BJ (cell line): ENCODE data around the gene ELMOD1.

GRCh38 chr11:102216815-102217186 is 100.5 kb upstream of the BIRC3 start:
- CAGE, long polyA plus RNA, result no peak
- RRBS, result no CpG with 5 or more reads among the region's 1 CpG

DNA sequence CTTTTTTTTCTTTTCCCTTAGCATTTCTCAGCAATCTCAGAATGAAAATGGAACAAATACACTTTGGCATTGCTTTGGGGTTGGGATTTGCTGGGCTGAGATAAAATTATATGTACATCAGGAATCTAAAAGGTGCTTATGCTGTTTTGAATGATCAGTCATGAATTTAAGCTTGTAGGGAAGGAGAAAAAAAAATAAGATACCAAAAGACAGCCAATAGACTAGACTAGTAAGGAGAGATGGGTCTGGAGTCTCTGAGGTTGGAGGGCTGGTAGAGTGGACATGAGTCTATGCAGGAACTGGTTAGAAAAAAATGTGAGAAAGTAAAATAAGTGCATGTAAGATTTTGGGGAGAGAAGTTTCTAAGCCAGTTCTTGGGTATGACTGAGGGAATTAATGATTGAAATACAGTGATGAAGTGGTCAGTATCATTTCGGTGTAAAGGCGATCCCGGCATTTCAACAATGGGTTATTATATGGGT is 96.8 kb upstream of the BIRC3 start:
- CAGE, long polyA plus RNA, result no peak
- RRBS, result no CpG with 5 or more reads among the region's 3 CpGs

GRCh38 chr11:102226591-102227309 is 90.5 kb upstream of the BIRC3 start:
- CAGE, long polyA plus RNA, result no peak
- RRBS, result no CpG with 5 or more reads among the region's 8 CpGs

DNA sequence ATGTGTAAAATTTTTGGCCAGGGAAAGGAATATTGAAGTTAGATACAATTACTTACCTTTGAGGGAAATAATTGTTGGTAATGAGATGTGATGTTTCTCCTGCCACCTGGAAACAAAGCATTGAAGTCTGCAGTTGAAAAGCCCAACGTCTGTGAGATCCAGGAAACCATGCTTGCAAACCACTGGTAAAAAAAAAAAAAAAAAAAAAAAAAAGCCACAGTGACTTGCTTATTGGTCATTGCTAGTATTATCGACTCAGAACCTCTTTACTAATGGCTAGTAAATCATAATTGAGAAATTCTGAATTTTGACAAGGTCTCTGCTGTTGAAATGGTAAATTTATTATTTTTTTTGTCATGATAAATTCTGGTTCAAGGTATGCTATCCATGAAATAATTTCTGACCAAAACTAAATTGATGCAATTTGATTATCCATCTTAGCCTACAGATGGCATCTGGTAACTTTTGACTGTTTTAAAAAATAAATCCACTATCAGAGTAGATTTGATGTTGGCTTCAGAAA is 5.4 kb downstream of the BIRC3 start:
- CAGE, long polyA plus RNA, result no peak
- RRBS, result no CpG with 5 or more reads among the region's 2 CpGs

GRCh38 chr11:102421306-102421613 is 31.3 kb downstream of the TMEM123 start:
- CAGE, long polyA plus RNA, result no peak
- RRBS, result no CpG with 5 or more reads among the region's 2 CpGs

- CAGE, long polyA plus RNA, result no peak
- RRBS, result no CpG with 5 or more reads among the region's 4 CpGs
These were observed 5.9 kb upstream of the TMEM123 start for GRCh38 chr11:102458419-102458940.

- CAGE, long polyA plus RNA, result no peak
- RRBS, result no CpG with 5 or more reads among the region's 7 CpGs
These were observed 5.0 kb upstream of the MMP12 start for GRCh38 chr11:102879773-102880268.

DNA sequence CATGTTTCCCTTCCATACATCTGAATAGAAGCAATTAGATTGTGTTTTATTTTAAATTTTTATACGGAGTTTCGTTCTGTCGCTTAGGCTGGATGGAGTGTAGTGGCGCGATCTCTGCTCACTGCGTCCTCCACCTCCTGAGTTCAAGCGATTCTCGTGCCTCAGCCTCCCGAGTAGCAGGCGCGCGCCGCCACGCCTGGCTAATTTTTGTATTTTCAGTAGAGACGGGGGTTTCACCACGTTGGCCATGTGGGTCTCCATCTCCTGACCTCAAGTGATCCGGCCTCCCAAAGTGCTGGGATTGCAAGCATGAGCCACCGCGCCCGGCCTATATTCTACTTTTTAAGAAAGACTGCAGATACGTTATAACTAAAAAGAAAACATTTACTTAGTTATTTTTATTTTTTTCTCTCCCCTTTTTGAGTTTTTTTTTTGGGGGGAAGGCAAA is 781 bp downstream of the DYNC2H1 start:
- CAGE, long polyA plus RNA, result no peak
- RRBS, result no CpG with 5 or more reads among the region's 21 CpGs

DNA sequence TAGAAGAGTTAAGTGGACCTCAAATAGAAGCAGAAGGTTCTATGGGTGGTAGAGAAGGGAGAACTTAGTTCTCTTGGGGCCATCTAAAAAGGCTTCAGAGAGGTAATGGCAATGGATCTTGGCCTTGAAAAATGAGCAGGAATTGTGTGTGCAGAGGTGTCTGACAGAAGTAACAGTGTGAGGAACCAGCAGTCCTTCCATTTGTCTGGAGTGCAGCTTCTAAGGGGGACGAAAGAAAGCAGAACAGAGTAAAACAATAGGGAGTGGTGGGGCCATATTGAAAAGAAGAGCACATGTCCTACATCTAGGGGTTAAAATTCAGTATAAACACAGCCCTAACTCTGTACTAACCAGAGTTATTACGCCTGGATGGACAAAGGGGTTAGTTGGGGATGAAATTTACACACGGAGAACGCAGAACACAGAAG is 283.4 kb upstream of the DDI1 start:
- CAGE, long polyA plus RNA, result no peak
- RRBS, result no CpG with 5 or more reads among the region's 4 CpGs

DNA sequence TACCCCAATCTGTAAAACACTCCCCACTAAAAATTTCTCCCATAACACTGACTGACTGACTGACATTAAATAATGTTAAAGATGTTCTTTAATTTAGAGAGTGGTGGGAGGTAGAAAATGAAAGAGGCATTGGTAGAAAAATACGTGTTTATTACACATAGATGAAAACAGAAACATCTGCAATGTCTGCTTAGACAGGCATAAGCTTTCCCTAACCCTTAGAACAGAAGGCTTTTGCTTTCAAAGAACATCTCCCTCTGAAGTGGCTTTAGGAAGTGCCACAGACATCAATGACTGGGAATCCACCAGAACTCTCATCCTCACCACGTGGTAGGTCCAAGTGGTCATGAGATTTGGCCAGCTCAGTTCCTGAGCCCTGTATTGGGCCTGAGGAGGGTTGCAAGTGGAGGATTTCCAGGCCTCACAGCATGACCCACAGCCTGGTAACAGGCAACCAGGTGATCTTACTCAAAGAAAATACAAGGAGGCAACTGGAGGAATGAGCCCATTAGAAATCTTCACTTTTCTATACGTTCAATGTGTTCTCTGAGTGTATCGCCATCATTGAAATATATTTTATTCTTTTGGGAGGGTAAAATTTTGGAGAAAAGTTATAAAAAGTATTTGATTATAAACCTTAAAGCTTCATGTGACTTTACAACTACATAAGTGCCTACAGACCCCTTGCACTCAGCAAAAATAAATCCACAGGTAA is 1.6 kb downstream of the CASP1 start:
- CAGE, long polyA plus RNA, result no peak
- RRBS, result no CpG with 5 or more reads among the region's 4 CpGs

- CAGE, long polyA plus RNA, result no peak
- RRBS, result no CpG with 5 or more reads among the region's 9 CpGs
These were observed 39.4 kb downstream of the CARD18 start for GRCh38 chr11:105100087-105100704.

GRCh38 chr11:106733577-106733877 is 284.7 kb downstream of the GUCY1A2 start:
- CAGE, long polyA plus RNA, result no peak
- RRBS, result no CpG with 5 or more reads among the region's 4 CpGs

DNA sequence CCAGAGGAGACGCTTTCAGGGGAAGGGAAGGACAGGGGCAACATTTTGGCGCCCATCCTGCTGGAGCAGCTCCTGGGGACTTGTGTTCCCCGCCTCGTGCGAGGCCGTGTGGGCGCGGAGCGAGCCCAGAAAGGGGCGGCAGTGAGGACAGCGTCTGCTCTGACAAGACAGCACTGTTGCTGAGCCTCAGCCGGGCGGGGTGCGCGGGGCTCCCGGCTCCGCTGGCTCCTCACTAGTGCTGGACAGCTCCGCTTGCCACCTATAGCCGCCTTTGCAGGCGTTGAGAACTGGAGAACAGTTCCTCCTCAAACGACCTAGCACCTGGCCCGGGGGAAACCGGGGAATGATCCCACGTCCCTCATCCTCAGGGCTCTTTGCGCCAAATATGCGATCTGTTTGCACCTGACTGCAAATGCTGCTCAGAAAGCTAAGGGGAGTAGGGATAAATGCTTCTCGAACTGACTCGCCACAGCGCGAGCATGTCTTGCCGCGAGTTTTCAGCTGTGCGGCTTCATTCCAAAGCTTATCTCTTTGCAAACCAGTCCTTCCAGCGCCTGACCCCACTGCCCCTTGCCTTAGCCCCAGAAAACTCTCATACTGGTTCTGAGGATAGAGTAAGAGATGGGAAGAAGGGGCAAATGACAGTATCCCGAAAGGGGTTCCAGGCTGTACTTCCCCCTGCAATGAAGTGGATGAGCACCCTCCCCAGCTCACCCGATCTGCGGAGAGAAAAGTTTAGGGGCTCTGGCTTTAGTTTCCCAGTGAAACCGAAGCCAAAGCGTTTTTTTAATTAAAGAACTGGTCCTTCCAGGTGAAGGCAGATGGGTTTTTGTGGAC is 912 bp upstream of the GUCY1A2 start:
- CAGE, long polyA plus RNA, result no peak
- RRBS, result 0% methylated on average over 4 of the region's 39 CpGs

DNA sequence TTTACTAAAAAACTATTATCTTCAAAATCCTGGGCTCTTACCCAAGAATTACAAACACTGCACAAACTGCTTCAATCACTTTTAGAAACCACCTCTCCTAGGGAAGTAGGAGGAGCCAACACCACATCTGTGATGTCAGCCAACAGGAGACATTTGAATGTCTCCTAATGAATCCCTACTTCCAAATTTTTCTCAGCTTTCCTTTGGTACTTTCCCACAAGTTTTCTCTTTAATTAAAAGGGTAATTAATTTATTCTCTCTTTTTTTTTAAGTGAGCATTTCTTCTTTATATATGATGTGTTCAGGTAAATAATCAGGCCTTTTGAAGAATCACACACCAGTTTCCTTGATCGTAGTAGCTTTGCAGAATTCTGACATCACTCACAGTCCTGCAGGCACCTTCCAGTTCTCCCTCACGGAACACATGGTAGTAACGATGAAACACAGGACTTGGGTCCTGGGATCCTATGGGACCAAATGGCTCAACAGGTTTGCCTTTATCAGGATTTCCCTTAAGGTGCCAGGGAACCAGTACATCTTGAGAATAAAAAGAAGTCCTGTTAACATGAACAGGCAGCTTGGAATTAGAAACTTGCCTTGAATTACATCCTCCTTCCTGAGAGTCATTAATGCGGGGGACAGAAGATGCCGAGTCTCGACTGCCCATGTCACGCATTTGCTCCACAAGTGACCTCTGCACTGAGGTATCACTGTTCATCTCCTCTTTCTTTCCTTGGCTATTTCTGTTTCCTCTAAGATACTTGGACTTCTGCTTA is 46.9 kb upstream of the CWF19L2 start:
- CAGE, long polyA plus RNA, result no peak
- RRBS, result no CpG with 5 or more reads among the region's 7 CpGs

- CAGE, long polyA plus RNA, result no peak
- RRBS, result 2% methylated on average over 51 of the region's 72 CpGs
These were observed at the start of gene ELMOD1 for GRCh38 chr11:107590862-107591601. TSS of gene ELMOD1 (plus strand) at chr11:107591147.

GRCh38 chr11:107769031-107769553 is 57.2 kb upstream of the SLN start:
- CAGE, long polyA plus RNA, result no peak
- RRBS, result no CpG with 5 or more reads among the region's 4 CpGs

- CAGE, long polyA plus RNA, result no peak
- RRBS, result 4% methylated on average over 5 of the region's 11 CpGs
These were observed 298 bp upstream of the RAB39A start for GRCh38 chr11:107928012-107928287.

DNA sequence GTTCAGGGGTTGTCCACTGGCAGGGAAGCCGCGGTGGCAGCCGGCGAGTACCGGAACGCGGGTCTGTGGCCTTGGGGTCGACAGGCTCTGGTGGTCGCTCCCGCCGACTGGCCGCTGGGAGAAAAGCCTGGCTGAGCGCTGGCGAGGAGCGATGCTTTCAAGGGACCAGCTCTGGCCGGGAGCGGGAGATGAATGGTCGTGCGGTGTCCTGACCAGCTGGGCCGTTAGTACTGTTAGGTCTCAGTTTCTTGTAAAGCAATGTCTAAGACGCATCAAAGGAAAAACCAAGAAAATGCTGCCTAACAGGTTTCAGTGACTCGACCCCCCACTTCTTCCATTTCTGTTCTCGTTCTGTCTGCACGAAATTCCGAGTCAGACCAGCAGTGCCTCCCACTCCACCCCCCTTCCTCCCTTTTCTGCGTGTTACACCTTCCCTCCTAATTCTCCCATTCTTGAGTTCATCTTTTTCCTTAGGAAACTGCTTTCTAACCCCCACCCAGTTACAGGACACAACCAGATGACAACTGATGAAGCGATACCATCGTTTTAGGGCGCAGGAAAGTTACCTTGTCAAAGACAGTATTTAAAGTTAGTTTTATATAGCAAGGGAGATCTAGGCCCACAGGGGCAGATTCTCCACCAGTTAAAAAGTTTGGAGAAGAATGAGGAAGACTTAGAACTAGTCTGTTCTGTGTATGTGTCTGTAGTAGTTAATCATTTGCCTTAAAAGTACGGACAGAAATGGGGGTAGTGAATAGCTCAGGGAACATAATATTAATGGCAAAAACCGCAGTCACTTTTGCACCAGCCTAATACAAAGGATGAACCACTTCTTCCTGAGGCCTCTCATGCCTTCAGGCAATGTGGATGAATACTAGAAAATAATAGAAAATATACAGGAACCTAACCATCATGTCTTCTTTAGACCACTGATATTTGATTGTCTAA is 1.0 kb downstream of the CUL5 start:
- CAGE, long polyA plus RNA, result no peak
- RRBS, result 3% methylated on average over 3 of the region's 31 CpGs

DNA sequence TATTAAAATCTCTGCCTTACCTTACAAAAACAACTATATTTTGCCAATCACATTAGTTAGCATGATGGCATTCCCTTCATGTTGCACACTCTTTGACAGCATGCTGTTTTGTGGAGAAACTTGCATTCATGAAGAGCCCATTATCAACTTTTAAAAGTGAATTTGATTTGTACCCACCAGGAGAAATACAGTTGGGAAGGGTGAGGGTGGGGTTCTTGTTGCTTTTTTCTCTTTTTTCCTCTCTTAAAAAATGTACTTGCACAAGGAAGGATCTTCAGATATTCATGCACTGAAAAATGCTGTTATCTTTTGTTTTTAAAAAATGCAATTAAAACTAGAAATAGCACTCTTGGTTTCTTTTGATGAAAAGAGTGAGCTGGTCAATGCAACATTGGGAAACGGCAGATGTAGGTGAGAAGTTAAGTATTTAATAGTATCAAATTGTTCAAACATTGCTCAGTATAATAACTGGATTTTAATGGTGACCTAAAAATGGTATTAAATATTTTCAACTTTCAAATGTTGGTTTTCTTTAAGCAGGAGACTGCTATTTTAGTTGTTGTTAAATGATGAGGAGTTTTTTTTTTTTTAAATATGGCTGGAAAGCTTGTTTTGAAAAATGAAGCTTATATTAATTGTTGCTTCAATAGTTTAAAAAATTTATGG is 16.7 kb upstream of the ACAT1 start:
- CAGE, long polyA plus RNA, result no peak
- RRBS, result no CpG with 5 or more reads among the region's 1 CpG

DNA sequence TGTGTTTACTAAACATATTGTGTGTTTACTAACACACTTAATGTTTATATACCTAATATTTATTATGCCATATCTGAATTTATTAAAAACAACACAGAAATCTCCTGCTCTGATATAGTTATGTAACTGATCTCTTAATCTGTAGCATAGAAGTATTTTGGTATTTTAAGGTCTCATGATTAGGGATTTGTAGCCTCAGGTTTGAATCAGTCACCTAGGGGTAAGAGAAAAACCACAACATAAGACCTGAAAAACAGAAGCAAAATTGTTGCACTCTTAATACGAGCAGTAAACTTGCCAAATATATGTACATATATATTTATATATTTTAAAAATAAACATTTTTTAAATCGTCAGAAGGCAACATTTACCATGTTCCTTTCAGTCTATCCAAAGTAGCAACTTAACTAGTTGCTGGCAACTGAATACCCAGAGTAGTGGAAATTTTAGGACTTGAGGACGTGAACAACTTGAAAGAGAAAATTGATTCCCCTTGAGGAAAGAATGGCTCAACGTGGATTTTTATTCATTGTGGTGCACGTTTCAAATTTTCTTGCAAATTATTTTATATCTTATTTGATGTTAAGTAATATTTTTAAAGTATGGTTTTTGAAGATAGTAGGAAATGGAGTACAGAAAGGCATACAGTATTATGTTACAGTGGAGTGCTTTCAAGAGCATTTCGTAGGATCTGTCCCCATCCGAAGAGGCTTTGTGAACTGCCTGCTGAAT is 16.0 kb upstream of the ACAT1 start:
- CAGE, long polyA plus RNA, result no peak
- RRBS, result no CpG with 5 or more reads among the region's 7 CpGs